Cardiac muscle cell (in vitro differentiated cells and primary cell): ENCODE measurements around a stretch of chr16.

DNA sequence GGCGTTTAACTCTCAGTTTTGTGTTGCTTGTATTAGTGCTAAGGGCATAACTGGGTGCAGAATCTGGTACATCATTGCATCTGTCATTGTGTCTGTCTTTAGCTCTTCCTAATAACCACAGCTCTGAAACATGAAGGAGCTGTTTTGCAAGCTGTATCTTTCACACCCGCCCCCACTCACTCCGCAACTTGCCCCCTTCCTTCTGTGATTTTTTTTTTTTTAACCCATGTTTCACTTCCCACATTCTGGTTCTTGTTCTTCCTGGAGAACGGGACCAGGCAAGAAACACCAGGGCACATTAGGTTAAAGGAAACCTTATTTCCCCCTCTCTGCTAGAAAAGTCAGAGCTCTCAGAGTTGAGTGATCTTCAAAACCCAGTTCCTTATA is 271.7 kb downstream of the MAF start:
- RAMPAGE, long total RNA: no peak
- RRBS: no CpG with 5 or more reads among the region's 4 CpGs

GRCh38 chr16:79606024-79606395 is 5.5 kb upstream of the MAF start:
- RAMPAGE, long total RNA: no peak
- RRBS: no CpG with 5 or more reads among the region's 7 CpGs

DNA sequence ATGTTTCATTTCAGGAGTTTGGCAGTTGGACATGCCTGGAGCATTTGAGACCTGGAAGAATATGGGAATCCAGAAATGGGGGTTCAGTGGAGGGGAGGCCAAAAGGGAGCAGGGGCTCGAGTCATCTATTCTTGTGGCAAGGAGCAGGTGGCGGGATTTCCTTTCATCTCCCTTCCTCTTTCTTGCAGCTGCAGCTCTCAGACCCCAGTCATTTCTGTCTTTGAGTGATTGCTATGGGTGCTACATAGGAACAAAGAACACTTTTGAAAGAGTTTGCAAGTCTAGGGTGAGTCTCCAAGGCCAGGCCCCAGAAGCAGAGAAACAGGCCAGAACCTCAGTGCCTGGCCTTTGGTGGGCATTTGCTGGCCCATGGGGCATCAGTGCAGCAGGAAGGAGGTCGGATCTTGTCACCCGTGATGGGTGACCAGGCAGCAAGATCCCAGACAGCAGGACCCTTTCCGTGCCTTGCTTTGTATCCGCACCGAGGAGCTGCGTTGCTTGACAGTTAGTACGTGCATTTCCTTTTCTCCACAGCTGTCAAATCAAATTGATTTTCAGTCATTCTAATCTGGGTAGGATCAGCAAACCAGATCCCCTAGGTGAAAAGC is 244.5 kb upstream of the MAF start:
- RAMPAGE, long total RNA: no peak
- RRBS: no CpG with 5 or more reads among the region's 9 CpGs

- RAMPAGE, long total RNA: no peak
- RRBS: no CpG with 5 or more reads among the region's 1 CpG
These were observed 25.6 kb downstream of the CMC2 start for GRCh38 chr16:80981056-80981595.

GRCh38 chr16:81077412-81078379 is 658 bp upstream of the C16orf46 start:
- RAMPAGE, long total RNA: no peak
- RRBS: no CpG with 5 or more reads among the region's 38 CpGs

- RAMPAGE, long total RNA: no peak
- RRBS: no CpG with 5 or more reads among the region's 7 CpGs
These were observed 655 bp upstream of the GCSH start for GRCh38 chr16:81096765-81097334.

- RAMPAGE, long total RNA: no peak
- RRBS: no CpG with 5 or more reads among the region's 8 CpGs
These were observed 45.1 kb upstream of the GCSH start for GRCh38 chr16:81141361-81141613.

DNA sequence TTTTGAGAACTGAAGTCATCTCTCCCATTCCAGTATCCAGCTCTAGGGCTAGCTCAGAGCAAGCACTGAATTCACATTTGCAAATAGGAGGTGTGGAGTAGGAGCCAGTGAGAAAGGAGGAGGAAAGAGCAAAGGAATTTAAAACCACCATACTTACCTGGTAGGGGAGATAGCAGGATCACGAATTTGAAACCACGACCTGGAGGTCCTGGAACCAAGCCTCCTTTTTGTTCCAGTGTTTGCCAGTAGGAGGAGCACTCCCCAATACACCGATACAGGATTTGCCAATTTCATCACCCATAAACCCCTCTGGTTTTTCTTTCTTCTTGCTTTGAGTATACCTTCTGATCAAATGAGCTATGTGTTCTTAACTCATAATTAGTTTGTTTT is 22.5 kb downstream of the BCO1 start:
- RAMPAGE, long total RNA: no peak
- RRBS: no CpG with 5 or more reads among the region's 3 CpGs

- RAMPAGE, long total RNA: no peak
- RRBS: no CpG with 5 or more reads among the region's 6 CpGs
These were observed 25.3 kb downstream of the GAN start for GRCh38 chr16:81339862-81340568.

- RAMPAGE, long total RNA: no peak
- RRBS: no CpG with 5 or more reads among the region's 6 CpGs
These were observed 59.8 kb downstream of the GAN start for GRCh38 chr16:81374444-81375050.

DNA sequence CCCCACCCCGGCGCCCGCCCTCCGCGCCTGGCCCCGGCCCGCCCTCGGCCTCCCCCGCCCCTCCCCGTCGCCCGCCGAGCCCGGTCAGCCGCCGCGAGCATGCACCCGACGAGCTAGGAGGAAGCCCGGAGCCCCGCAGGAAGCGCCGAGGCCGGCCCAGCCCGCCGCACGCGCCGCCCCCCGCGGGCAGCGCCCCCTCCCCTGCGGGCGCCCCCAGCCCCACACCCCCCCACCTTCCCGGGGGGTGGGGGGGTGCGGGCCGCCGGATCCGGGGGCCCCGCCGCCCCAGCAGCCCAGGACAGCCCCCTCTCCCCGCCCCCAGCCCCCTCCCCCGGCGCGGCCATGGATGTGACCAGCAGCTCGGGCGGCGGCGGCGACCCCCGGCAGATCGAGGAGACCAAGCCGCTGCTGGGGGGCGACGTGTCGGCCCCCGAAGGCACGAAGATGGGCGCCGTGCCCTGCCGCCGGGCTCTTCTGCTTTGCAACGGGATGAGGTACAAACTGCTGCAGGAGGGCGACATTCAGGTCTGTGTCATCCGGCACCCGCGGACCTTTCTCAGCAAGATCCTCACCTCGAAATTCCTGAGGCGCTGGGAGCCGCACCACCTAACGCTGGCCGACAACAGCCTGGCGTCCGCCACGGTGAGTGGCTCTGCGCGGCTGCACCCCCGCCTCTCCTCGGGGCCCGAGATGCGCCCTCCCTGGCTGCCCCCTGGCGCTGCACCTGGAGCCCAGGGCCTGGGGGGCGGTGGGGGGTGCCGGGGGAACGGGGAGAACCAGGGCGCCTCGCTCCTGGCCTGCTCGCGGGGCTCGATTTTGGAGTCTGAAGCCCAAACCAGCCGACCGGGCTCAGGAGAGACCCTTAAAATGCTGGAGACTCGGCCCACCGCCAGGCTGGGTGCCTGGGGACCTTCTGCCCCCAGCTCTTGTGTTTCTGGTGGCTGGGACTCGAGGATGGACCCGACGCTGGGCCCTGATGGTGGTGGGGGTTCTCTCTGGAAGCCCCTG is 596 bp downstream of the CMIP start:
- RAMPAGE, long total RNA: no peak
- RRBS: 3% methylated on average over 58 of the region's 97 CpGs

GRCh38 chr16:81448349-81449126 is 3.9 kb downstream of the CMIP start:
- RAMPAGE, long total RNA: no peak
- RRBS: 69% methylated on average over 2 of the region's 19 CpGs

DNA sequence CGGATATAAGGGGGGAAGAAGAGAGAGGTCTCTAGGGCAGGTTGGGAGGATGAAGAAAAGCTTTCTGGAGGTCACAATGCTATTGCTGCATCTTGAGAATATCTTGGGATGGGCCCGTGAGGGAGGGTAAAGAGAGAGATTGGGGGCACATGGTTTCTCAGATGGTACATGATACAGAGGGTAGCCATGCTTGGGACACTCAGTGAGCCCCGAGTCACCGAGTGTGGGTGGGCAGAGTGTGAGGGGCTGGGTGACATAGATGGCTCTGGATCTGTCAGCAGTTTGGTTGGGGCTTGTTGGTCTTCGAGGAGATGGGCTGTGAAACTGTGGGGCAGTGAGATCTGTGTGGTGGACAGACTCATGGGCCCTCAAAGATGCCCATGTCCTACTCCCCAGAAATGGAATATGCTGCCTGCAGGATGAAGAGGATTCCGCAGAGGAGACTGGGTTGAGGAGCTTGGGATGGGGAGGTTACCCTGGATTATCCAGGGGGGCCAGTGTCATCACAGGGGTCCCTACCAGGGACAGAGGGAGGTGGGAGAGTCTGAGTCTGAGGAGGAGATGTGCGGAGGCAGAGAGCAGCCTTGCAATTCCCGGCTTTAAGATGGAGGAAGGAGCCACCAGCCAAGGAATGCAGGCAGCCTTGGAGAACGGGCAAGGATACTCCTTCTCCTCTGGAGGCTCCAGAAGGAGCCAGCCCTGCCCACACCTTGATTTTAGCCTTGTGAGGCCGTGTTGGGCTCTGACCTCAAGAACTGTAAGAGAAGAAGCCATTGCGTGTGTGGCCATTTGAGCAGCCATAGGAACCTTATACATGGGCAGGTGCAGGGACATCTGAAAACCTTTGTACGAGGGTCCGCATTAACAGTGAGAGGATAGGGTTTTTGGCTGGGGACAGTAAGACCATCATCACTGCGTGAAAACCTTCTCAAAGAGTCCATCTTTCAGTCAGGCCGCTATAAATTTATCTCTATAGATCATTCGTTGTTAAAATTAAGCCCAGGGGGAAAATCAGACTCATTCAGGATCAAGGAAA is 84.9 kb downstream of the CMIP start:
- RAMPAGE, long total RNA: no peak
- RRBS: no CpG with 5 or more reads among the region's 16 CpGs

DNA sequence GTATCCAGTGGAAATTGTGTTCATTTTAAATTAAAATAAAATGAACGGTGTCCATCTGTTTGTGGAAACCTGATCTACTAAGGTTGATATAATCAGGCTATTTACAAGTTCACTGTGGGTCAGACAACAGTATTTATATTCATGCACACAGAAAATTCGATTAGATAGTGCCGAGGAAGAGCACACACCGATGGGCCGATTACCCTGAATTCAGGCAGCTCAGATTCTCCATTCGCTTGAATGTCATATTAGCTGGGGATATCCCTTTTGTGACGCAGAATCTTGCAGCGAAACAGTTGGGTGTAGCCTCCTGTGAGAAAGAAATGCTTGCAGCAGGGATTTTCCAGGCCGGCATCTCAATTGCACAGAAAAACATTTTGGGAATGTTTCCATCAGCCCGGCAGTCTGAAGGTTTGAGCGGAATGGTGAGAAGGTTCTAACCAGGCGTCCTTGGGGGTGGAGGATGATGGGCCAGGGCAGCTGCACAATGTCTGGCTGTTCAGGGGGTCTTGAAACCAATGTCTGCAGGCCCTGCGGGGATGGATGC is 94.3 kb downstream of the CMIP start:
- RAMPAGE, long total RNA: no peak
- RRBS: 33% methylated on average over 1 of the region's 13 CpGs

- RAMPAGE, long total RNA: no peak
- RRBS: no CpG with 5 or more reads among the region's 8 CpGs
These were observed 96.7 kb downstream of the CMIP start for GRCh38 chr16:81541360-81541727.

GRCh38 chr16:81592271-81592688 is 147.7 kb downstream of the CMIP start:
- RAMPAGE, long total RNA: no peak
- RRBS: 63% methylated on average over 3 of the region's 10 CpGs

DNA sequence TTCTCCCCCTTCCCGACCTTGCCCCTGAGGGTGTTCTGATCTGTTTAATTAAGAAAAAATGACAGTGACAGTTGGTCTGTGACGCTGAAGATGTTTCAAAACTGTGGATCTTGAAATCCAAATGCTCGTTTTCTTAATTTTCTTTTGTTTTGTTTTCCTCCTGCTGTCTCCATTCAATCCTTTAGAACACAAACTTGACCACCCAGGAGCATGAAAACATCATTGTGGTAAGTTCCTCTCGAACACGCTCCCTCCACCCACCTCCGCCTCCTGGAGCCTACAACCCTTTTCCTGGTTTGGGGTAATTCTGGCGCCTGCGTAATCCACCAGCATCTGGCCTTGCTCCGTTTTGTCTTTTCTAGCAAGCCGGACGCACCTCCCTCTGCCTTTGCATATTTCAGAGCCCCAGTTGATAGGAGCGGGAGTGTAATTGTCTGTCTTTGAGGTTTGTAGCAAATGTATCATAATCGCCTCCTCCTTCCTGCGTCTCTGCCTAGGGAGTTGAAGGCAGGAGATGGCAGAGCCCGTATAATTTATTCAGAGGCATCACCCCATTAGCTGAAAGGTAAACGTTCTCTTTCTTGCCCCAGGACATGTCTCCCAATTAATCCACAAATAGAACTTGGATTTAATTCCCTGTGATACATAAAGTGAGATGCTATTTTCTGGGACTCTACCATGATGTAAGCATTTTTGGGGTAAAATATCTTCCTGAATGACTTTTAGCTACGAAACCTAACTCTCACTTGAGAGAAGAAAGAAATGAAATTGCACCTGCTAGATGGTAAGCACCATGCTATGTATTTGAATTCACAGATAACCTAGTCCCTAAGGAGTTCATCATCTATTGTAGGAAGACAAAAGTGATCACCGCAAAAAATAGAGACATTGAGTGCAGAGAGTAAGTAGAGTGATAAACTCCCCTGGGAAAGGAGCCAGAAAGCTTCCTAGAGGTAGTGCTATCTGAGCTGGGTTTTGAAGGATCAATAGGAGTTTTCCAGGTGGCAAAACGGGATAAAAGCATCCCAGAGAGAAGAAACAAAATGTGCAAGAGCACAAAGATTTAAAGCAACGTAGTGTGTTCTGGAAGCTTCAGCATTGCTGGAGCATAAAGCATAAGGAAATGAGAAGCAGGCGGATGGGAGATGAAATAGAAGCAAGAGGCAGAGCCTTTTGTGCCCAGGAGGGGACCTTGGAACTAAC is 121.1 kb upstream of the PLCG2 start:
- RAMPAGE, long total RNA: no peak
- RRBS: no CpG with 5 or more reads among the region's 21 CpGs

- RAMPAGE, long total RNA: no peak
- RRBS: 70% methylated on average over 10 of the region's 53 CpGs
These were observed 81.1 kb upstream of the PLCG2 start for GRCh38 chr16:81697610-81698825.

DNA sequence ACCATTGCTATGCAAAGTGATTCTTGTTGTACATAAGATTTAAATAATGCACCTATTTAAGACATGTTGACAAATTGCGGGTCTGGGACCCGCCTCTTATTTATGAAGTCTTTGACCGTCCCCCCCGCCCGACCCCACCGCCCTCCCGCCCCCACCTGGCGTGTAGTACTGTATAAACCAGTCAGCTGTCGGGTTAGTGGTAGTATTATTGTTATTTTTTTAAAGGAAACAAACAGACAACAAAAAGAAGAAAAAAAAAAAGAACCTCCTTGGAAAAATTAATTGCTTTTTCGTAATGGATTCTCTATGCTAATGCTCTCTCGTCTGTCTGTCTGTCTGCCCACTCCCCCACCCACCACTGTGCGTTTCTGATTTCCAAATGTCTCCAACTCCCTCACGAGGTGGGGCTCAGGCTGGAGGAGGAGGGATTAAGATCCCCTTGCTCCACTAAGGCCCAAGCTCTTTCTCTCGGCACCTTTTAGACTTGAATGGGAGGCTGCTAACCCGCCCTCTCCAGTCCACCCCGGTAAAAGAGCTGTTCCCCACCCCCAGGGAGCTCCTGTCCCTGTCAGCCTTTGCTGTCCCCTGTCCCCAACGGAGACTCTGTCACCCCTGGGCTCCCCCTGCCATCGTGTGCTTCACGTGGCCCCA is 68.7 kb upstream of the PLCG2 start:
- RAMPAGE, long total RNA: no peak
- RRBS: no CpG with 5 or more reads among the region's 19 CpGs

DNA sequence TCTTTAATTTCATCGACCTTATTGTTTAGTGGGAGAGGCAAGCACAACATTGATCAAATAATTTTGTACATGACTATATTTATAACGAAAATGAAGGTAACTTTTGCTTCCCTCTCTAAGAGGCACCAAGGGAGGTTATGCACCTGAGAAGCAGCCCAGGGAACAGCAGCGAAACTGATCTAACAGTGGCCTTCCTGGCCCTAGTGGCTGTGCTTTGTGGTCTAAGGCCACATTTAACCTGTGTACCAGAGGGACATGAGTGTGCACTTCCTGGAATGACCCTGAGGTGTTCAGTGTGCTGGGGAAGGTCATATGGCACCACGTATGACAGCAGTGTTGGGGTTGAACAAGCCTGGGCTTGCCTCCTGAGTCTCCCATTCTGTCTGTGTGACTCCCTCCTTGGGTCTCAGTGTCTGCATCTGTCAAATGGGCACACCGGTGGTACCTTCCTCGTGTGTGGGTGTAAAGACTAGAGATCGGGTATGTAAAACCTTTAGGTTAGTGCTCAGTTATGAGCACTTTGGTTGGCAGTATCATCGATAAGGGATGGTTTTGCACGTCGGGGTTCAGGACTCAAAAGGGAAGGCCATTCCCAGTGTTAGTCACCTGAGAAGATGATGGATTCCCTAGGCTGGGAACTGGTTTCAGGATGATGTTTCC is 31.8 kb downstream of the PLCG2 start:
- RAMPAGE, long total RNA: no peak
- RRBS: no CpG with 5 or more reads among the region's 10 CpGs